HCT116 (cell line): ENCODE measurements around a stretch of chr3.

GRCh38 chr3:46892998-46893428 lies 15.5 kb downstream of the PTH1R start:
- RRBS: no CpG with 5 or more reads among the region's 5 CpGs

- RRBS: no CpG with 5 or more reads among the region's 5 CpGs
Observed at GRCh38 chr3:46917625-46918518, 40.4 kb downstream of the PTH1R start.

GRCh38 chr3:46931553-46932099 lies 44.9 kb downstream of the CCDC12 start:
- RRBS: no CpG with 5 or more reads among the region's 3 CpGs

GRCh38 chr3:46932398-46933323 lies 43.9 kb downstream of the CCDC12 start:
- RRBS: no CpG with 5 or more reads among the region's 8 CpGs

DNA sequence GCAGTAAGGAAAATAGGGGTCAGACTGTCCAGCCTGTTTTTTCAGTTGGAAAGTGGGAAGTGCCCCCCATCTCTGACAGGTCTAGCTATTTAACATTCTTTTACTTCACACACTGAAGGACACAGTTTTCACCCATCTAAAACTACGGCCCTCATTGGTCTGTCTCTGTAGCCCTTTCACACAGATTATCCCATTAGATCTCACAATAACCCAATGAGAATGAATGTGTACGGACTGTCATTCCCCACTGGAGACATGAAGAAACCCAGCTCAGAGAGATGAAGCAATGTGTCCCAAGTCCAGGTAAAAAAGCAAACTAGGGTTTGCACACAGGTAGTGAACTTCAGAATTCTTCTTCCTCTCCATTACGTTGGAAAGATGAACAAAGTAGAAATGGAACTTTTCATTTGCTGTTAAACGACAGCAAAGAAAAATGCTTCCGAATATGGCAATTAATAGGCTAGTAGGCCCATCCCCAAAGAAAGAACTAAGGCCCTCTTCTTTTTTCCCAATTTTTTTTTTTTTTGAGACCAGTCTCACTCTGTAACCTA lies 1.8 kb downstream of the CCDC12 start:
- RRBS: no CpG with 5 or more reads among the region's 5 CpGs

DNA sequence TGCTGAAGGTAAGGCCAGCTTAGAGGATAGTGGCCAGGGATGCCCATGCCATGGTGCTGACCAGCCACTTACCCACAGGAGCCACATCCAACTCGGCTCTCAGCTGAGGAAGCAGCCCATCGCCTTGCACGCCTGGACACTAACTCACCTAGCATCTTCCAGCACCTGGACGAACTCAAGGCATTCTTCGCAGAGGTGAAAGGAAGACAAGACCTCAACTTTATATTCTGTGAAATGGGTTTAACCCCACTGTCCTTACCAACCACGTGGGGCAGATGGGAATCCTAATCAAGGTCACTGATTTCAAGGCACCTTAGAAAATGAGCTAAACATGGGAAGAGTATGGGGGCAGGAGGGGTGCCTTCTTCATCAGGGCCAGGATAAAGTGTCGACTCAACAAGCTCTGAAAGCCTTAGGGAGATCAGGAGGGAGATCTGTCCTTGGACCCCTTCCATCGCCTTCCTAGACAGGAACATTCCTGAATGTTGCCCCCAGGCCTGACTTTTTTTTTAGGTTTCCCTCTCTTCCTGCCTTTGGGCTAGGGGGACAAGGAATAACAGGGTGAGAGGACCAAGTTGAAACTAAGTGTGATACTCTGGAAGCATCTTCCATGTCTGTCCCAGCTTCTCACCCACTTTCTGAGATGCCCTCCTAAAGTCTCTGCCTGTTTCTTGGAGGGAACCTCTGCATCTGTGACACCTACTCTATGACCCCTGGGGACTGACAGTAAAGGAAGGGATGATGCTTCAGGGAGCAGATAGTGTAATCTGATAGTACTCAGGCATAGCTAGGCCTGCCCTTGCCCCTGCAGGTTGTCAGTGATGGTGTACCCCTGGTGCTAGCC lies 27.0 kb downstream of the NBEAL2 start:
- RRBS: no CpG with 5 or more reads among the region's 8 CpGs

DNA sequence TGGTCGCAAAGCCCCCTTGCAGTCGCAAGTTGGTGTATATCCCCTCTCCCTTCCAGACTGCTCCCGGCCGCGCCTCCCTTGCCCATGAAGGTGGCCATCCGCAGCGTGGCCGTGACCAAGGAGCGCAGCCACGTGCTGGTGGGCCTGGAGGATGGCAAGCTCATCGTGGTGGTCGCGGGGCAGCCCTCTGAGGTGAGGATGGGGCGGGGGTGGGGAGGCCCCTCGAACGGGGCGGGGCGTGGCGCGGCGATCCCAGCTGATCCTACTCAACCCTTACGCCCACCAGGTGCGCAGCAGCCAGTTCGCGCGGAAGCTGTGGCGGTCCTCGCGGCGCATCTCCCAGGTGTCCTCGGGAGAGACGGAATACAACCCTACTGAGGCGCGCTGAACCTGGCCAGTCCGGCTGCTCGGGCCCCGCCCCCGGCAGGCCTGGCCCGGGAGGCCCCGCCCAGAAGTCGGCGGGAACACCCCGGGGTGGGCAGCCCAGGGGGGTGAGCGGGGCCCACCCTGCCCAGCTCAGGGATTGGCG lies 29.5 kb downstream of the NBEAL2 start:
- RRBS: no CpG with 5 or more reads among the region's 45 CpGs

GRCh38 chr3:47018778-47019558 lies 39.5 kb downstream of the NBEAL2 start:
- RRBS: no CpG with 5 or more reads among the region's 3 CpGs

DNA sequence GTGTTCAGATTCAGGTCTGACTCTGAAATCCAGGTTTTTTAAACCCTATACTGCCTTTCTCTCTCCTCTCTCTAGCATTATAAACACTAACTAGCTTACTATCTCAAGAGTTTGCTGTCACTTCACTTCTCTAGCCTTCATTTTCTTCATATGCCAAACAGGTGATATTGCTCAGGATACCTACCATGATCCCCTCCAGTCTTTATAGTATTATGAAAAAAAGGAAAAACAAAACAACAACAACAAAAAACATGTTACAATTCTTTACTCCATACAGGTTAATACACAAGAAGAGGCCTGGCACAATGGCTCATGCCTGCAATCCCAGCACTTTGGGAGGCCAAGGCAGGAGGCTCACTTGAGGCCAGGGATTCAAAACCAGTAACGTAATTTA lies 2.6 kb downstream of the SETD2 start:
- RRBS: no CpG with 5 or more reads among the region's 1 CpG

- RRBS: 1% methylated on average over 7 of the region's 7 CpGs
Observed at GRCh38 chr3:47164558-47164625, 479 bp upstream of the SETD2 start.

- RRBS: no CpG with 5 or more reads among the region's 4 CpGs
Observed at GRCh38 chr3:47188057-47188256, 24.0 kb upstream of the SETD2 start.

DNA sequence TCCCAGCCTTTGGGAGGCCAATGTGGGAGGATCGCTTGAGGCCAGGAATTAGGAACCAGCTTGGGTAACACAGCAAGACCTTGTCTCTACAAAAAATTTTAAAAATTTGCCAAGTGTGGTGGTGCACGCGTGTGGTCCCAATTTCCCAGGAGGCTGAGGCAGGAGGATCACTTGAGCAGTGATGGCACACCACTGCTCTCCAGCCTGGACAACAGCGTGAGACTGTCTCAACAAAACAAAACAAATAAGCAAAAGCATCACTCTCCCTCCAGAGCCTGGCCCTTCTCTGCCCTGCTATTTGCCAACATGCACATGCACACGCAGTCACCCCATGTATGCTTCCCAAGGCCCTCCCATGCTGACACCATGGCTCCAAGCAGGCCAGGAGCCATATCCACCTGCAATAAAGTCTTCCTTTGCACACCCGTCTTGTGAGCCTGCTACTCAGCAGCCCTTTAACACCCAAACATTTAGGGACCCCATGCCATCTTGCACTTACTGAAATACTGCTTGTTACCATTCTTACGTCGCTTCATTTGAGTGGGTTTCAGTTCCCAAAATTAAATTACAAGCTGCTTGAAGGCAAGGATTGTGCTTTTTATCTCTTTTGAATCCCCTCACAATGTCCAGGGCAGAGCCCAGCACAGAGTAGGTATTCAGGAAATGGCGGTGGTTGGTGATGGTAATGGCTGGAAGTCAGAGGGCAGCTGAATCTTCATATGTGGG lies 2.0 kb downstream of the KIF9 start:
- RRBS: no CpG with 5 or more reads among the region's 9 CpGs

- RRBS: no CpG with 5 or more reads among the region's 17 CpGs
Observed at GRCh38 chr3:47336474-47337060, 44.3 kb upstream of the PTPN23 start.

DNA sequence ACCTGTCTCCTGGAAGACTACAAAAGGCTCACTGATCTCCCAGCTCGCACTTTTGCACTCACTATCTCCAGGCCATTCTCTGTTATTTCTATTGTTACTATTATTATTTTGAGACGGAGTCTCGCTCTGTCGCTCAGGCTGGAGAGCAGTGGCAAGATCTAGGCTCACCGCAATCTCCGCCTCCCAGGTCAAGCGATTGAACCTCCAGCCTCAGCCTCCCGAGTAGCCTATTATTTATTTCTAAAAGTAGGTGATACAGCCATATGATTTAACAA lies 924 bp upstream of the PTPN23 start:
- RRBS: no CpG with 5 or more reads among the region's 8 CpGs

DNA sequence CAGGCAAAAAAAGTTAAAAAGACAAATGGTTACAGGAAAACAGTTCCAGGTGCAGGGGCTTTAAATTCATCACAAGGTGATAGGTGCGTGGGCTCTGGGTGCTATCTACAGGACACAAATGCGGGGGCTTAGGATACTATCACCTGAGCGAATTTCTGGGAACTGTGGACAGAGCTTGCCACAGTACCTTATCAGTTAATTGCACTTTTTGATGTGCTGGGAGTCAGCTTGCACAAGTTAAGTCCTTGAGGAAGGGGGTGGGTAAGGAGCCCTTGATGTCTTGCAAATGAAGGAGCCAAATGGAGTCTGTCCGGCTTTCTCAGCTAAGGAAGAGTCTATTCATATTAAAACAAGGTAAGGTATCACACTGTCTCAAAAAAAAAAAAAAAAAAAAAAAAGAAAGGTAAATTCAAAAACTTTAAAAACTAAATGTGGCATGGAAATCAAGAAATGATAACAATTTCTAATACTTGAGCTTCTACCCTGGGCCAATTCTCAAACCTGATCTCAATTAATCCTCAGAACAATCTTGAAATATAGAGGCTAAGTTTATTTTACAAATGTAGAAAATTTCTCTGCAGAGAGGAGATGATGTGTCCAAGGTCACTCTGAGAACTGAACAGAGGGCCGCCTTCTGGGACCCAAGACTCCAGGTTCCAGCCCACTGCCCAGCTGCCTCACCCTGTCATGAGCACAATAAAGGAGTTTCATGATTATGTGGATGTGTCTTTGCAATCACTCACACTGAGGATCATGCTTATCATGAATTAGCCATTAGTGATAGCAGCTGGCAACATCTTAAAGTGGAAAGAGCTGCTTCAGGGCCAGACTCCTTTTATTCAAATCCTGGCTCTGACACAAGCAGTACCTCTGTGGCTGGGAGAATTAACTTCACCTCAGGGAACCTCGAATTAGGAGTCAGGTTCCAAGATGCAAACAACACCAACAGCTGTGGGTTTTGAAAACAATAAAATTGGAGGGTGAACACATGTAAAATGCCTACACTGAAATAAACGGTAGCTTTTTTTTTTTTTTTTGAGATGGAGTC lies 6.3 kb upstream of the SCAP start:
- RRBS: no CpG with 5 or more reads among the region's 7 CpGs

DNA sequence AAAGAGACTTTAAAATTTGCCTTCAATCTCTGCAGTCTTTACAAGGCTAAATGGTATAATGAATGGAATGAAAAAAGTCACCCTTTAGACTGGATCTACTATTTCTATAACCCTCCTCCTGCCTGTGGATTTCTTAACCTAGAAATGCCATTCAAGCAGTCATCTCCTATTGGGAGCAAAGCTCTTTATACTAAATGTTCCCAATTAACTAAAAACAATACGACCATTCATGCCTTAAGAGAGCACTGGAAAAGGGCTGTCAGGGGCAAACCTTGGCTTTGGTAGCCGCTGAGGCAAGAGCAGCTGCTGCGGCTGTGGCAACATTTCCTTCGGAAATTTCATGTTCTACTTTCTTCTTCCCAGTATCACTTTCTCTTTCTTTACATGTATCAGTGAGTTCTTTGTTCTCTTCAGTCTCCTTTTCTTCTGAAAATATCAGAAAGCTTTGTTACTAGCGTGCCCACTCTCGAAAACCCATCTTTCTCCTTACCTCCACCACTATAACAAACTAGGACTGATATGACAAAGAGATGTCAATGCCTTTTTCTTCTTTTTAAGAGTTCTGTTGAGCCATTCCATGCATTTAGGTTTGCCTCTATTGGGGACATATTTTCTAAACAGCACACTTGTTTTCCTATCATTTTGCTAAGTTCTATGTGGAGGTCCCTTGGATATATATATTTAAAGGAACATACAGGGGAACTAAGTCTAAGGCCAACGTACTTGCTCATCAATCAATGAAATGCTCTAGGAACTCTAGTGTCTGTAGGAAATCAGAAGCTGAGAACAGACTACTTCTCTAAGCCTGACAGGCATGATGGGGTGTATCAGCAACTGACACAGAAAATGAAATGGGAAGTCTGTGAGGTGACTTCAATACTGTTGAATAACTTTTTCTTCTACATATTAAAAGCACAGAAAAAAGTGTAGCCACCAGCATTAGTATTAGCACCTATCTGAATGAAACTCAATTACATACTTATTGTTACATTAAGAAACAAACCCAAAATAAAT lies 56.6 kb upstream of the CSPG5 start:
- RRBS: no CpG with 5 or more reads among the region's 7 CpGs

DNA sequence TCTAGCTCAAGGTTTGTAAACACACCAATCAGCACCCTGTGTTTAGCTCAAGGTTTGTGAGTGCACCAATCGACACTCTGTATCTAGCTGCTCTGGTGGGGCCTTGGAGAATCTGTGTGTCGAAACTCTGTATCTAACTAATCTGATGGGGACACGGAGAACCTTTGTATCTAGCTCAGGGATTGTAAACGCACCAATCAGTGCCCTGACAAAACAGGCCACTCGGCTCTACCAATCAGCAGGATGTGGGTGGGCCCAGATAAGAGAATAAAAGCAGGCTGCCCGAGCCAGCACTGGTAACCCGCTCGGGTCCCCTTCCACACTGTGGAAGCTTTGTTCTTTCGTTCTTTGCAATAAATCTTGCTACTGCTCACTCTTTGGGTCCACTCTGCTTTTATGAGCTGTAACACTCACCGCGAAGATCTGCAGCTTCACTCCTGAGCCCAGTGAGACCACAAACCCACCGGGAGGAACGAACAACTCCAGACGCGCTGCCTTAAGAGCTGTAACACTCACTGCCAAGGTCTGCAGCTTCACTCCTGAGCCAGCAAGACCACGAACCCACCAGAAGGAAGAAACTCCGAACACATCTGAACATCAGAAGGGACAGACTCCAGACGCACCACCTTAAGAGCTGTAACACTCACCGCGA lies 85.2 kb downstream of the DHX30 start:
- RRBS: no CpG with 5 or more reads among the region's 20 CpGs

GRCh38 chr3:47891803-47892873 lies 89.2 kb downstream of the DHX30 start:
- RRBS: no CpG with 5 or more reads among the region's 17 CpGs

- RRBS: no CpG with 5 or more reads among the region's 6 CpGs
Observed at GRCh38 chr3:47911891-47912453, 104.2 kb downstream of the MAP4 start.

- RRBS: no CpG with 5 or more reads among the region's 3 CpGs
Observed at GRCh38 chr3:48150948-48151293, 37.3 kb downstream of the CDC25A start.